PC-3 (cell line): ENCODE measurements around the gene PLXND1.

DNA sequence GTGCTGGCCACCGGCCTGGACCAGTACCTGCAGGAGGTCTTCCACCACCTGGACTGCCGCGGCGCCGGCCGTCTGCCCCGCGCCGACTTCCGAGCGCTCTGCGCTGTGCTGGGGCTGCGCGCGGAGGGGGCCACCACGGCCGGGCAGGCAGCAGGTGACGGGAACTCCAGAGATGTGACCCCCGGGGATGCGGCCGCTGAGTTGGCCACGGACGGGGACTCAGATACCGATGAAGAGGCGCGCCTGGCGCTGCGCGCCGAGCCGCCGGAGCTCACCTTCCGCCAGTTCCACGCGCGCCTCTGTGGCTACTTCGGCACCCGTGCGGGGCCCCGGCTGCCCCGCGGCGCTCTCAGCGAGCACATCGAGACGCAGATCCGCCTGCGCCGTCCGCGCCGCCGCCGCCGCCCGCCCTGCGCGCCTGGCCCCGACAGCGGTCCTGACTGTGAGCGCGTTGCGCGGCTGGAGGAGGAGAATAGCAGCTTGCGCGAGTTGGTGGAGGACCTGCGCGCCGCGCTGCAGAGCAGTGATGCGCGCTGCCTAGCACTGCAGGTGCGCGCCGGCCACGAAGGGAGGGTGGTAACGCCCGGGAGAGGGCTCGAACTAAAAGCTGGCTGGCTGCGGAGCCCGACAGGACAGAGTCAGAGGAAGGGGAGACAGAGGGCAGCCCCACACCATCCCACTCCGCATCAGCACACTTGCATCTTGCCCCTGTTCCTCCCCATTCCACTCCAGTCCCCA is 841 bp downstream of the EFCC1 start:
- RAMPAGE, long total RNA, result no peak

GRCh38 chr3:129047460-129047659 is 13.2 kb upstream of the GP9 start:
- RAMPAGE, long total RNA, result no peak

DNA sequence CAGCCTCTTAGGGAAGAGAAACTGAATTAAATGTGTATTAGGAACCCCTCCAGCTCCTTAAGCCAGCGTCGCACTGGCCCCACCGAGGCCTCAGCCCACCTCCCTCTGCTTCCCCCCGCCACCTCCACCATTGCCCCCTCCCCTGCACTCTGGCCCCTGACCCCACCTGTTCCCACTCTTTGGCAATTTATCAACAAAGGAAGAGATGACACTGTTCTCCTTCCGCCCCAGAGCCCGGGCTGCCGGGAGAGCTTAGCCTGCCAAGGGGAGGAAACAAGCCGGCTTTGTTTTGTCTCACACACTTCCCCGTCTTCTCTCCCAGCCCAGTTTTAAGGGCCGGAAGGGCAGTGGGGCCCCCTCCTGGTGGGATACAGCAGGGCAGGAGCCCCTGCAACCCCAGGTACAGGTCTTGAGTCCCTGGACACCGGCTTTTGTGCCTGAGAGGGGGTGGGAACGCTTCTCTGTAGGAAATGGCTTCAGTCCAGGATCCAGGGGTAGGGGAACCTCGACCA is 27.3 kb downstream of the GP9 start:
- RAMPAGE, long total RNA, result no peak

DNA sequence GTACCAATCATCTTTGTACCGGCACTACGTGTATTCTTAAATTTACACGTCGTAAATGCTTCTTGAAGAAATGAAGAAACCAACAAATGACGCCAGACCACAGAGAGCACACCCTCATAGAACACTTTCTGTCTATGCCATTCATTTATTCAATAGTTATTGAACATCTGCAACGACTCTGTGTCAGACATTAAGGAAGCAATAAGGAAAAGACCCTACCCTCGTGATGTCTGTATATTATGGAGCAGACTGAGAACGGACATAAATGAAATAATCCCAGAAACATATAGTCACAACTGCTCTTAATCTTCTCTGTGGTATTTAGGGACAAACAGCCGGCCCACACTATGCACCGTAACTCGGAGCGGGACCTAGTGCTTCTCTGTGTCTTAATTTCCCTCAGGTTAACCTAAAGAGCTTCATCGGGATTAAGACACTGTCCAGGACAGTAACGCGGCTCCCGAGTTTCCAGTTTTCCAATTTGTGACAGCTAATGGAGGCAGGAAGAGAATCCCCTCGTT is 480 bp downstream of the ISY1 start:
- RAMPAGE, long total RNA, result no peak

DNA sequence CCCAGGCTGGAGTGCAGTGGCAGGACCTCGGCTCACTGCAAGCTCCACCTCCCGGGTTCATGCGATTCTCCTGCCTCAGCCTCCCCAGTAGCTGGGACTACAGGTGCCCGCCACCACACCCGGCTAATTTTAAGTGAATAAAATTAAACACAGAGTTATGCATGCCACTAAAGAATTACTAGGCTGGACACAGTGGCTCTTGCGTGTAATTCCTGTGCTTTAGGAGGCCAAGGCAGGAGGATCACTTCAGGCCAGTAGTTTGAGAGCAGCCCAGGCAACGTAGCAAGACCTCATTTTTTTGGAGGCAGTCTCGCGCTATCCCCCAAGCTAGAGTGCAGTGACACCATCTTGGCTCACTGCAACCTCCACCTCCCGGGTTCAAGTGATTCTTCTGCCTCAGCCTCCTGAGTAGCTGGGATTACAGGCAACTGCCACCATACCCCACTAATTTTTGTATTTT is 4.7 kb upstream of the ISY1 start:
- RAMPAGE, long total RNA, result no peak

GRCh38 chr3:129211606-129212227 is 28.0 kb upstream of the CNBP start:
- RAMPAGE, long total RNA, result no peak

- RAMPAGE, long total RNA, result no peak
Observed at GRCh38 chr3:129245299-129246165, 3.9 kb upstream of the COPG1 start.

- RAMPAGE, long total RNA, result no peak
Observed at GRCh38 chr3:129265474-129265957, 13.2 kb upstream of the HMCES start.

- RAMPAGE, long total RNA, result no peak
Observed at GRCh38 chr3:129277904-129278265, 785 bp upstream of the HMCES start.

- RAMPAGE, long total RNA, result no peak
Observed at GRCh38 chr3:129314583-129315275, 1.4 kb downstream of the H1-10 start.

DNA sequence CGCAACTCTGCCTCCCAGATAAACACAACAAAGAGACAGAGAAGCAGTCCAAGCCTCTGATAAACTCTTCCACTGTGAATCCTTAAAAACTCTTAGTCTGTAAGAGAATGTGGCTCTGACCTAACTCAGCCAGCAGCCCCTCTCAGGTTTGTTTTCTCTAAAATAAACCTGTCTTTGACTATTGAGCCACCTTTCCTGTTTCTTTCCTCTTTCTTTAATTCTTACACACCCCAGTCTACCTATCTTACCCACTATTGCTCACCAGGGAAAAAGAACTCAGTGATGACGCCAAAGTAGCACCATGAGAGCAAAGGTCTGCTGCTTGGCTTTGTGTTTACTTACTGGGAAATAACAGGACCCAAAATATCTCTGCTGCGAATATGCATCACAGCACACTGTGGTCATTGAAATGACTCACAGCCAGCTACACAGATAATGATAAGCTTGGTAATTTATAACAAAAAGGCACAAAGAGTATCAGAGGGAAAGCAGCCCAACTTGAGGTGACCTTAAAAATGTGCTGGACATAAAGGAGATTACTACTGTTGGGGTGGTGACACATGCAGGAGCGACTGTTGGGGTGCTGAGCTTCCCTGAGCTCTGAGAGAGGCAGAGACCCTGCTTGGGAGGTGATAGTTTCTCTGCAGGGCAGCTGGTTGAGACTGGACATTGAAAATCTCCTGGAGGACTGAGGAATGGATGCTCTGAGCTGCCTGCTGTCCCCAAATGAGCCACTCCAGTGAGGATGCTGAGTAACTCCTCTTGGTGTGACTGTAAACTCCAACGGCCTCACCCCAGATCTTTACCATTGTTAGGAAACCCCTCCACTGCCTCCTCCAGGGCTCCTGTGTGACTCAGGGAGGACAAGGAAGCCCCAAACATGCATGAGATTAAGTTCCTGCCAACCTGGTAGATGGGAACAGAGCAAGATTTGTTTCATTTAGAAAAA is 14.6 kb downstream of the EFCAB12 start:
- RAMPAGE, long total RNA, result no peak

- RAMPAGE, long total RNA, result no peak
Observed at GRCh38 chr3:129424040-129424537, 4.3 kb downstream of the EFCAB12 start.

- RAMPAGE, long total RNA, result no peak
Observed at GRCh38 chr3:129438583-129439137, 1.1 kb downstream of the MBD4 start.

DNA sequence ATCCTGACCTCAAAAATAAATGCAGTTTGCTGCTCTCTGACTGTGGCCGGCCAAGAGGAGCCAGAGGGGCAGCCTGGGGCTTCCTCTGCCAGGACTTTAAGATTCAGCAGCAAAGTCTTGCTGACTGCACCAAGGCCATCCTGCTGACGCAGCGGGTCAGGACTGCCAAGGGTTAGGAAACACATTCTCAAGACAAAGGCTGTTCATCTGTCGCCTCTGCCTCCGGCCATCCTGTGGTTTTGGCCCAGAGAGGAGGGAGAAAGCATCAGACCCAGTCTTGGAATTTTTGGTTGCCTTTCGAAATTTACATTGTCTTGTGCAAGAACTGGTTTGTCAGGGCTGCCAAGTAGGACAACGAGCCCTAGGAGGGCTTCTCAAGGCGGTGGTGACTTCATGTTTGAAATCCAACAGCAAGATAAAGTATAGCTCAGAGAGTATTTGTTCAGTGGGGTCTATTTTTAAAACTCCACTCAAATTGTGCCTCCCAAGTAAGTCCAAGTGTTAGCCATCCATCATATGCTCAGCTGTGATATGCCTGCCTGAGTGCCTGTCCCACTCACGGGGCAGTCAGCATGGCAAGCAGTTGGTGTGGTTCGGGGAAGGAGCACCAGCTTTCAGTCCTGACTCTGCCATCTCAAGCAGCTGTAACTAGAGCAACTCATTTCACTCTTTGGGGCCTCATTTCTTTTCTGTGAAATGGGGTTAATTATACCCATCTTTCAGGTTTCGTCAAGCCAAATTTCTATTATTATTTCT is 42.6 kb upstream of the RHO start:
- RAMPAGE, long total RNA, result no peak

DNA sequence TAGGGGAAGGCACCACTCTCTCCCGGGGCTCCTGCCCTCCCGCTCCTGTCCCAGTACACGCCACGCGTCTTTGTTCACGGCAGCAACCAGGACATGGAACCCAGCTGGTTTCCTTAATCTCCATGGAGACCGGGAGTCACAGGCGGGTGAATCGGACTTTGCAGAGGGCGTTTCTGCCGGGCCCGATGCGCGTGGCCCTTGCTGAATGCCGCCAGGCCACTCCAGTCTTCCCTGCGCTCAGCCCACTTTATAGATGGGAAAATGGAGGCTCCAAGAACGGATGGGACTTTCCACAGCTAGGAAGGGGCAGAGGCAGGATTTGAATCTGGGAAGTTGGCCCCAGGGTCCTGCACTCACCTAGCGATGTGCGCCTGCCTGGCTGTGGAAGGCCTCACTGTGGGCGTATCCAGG is 7.4 kb downstream of the PLXND1 start:
- RAMPAGE, long total RNA, result no peak

DNA sequence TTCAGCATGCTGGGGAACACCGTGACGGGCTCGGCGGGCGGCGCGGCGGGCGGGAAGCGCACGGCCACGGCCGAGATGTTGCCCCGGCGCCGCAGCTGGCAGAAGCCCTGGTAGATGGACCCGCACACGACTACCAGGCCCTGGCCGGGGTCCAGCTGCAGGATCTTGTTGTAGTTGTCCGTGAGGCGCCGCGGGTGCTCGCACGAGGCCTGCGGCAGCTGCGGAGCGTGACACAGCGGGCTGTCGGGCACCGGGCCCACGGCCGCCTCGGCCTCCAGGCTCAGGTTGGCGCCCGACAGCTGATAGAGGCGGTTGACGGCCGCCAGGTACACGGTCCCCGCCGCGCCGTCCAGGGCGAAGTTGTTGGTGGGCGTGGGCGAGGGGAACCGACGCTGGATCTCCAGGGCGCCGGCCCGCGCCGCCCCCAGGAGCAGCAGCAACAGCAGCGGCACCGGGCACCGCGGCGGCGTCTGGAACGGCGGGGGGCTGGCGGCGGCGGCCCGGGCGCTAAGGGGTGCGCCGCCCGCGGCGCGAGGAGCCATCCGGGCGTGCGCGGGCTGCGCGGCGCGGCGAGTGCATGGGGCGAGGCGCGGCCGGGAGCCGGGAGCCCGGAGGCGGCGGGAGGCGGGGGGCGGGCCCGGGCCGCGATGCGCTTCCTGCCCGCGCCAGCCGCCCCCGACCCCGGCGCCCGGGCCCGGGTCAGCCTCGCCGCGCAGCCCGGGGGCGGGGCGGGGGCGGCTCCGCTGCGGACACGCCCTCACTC is at the start of gene PLXND1:
TSS of gene PLXND1 (minus strand) at position 579 of the 763 bp plus-strand sequence.
- RAMPAGE, long total RNA, result no peak

DNA sequence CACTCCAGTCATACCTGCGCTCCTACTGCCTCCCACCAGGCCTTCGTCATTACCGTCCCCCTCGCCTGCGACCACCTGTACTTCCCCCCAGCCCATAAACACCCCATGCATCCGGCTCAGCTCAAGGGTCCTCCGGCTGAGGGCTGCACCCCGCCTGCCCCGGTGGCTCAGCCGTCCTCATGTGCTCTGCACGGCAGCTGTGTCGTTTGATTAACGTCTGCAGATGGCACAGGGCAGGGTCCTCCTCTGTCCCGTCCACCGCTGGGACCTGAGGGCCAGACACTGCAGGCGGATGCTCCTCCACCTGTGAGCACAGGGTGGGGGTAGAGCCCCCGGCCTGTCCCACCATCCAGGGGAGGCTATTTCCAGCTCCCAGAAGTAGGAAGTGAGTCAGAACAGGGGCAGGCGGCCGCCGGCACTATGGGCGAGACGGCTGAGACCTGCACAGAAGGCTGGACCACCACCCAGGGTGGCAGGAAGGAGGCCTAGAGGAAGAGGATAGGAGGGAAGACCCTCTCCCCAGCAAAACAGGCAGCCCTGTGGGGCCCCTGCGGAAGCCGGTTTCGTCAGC is 12.4 kb upstream of the PLXND1 start:
- RAMPAGE, long total RNA, result no peak

- RAMPAGE, long total RNA, result no peak
Observed at GRCh38 chr3:129664177-129664608, 57.7 kb upstream of the PLXND1 start.

GRCh38 chr3:129722033-129722485 is 115.6 kb upstream of the PLXND1 start:
- RAMPAGE, long total RNA, result no peak

DNA sequence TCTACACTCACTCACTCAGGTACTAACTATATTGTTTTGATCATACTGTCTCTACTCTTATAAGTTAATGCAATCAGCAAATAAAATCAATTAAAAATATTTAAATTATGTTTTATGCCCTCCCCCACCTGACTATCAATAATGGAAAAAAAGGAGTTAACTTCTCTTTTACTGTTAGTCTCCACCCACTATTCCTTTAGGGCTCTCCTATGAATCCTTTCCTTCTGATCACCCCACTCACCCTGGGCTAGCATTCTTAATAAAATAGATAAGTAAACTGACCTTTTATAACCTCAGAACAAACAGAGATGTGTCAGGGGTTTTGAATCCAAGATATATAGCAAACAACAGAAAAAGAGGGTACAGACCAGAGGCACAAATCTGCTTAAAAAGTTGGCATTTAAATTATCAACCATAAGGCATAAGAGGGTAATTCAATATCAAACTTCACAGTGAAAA is 116.0 kb upstream of the PLXND1 start:
- RAMPAGE, long total RNA, result no peak